Mucosa of descending colon (tissue), 1 donor: ENCODE measurements around a stretch of chr21.

GRCh38 chr21:45571026-45571914 lies 29.0 kb upstream of the SLC19A1 start:
- PRO-cap = no peak

DNA sequence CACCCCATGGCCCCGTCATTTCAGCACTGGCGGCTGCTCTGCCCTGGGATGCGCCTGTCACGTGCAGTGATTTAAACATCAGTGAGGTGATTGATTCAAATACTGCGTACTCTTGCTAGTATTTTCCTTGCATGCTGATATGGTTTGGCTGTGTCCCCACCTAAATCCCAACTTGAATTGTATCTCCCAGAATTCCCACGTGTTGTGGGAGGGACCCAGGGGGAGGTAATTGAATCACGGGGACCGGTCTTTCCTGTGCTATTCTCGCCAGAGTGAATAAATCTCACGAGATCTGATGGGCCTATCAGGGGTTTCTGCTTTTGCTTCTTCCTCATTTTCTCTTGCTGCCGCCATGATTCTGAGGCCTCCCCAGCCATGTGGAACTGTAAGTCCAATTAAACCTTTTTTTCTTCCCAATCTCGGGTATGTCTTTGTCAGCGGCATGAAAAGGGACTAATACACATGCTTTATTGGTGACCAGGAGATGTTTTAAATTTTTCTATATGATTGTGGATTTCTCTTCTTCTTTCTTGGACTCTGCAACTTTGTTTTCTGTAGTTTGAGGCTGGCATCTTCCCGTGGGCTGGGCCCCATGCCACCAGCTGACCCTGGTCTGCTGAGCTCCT lies 50.1 kb upstream of the PCBP3 start:
- PRO-cap = no peak

- PRO-cap = unidirectional peak, minus-strand start at chr21:45867867
These were observed 114.0 kb upstream of the COL6A1 start for GRCh38 chr21:45867623-45867968.

DNA sequence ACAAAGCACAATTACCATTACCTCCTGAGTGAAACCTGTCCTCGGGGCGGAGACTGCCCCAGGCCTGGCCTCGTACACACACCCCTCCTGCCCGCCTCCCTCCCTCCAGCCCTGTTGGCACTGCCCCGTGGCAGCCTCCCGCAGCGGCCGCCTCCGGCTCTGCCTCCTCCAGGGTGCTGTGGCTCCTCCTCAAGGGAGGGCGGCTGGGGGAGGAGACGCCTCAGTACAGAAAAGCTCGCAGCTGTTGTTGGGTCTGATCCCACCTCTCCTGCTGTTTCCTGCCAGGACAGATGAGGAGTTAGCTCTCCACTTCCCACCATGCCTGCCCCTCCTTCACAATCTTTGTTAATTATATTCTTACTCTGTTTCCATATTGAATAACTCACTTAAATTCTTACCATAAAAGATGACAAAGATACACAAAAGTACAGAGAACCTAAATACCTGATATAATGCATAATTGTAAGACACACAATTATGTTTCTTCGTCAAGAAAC lies 30.8 kb upstream of the COL6A1 start:
- PRO-cap = no peak

GRCh38 chr21:45957929-45958571 lies 23.5 kb upstream of the COL6A1 start:
- PRO-cap = no peak

- PRO-cap = bidirectional peak, plus-strand start at chr21:45973867, minus-strand start at chr21:45973723; bidirectional peak, plus-strand start at chr21:45974562, minus-strand start at chr21:45974297
These were observed 7.7 kb upstream of the COL6A1 start for GRCh38 chr21:45973542-45974680.

DNA sequence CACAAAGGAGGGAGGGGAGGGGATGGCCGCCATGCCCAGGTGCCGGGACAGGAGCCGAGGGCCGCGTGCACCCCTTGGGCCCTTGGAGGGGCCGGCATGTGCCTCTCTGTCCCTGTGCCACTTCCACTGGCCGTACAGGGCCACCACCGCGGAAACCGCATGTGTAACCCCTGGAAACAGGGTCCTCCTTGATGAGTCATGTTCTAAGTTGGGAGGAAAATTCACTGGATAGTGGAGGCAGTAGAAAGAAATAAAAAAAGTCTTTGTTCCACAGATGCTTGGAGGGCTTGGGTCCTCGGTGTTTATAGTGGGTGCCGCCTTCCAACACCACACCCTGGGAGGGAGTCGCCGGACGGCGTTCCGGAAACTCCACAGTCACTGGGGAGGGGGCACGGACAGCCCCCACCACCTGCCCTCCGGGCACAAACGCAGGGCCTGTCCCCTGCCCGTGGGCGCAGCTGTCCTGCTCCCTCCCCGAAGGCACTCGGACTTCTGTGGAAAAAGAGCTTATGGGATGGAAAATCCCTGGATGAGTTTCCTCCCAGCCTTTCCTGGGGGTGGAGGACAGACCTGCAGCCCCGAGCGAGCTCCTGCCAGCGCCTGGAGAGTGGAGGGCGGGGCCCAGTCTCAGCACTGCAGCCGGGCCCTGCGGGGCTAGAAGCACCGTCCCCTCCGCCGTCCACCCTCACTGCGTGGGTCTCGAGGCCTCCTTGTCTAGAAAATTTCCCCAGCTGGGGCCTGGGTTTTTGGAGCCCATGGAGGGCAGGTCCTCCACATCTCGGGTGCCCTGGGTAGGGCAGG lies 6.7 kb upstream of the COL6A1 start:
- PRO-cap = bidirectional peak, plus-strand start at position 330 of the sequence, minus-strand start at position 128 of the sequence; bidirectional peak, plus-strand start at position 624 of the sequence, minus-strand start at position 494 of the sequence

GRCh38 chr21:46054393-46055059 lies 43.4 kb upstream of the COL6A2 start:
- PRO-cap = no peak

DNA sequence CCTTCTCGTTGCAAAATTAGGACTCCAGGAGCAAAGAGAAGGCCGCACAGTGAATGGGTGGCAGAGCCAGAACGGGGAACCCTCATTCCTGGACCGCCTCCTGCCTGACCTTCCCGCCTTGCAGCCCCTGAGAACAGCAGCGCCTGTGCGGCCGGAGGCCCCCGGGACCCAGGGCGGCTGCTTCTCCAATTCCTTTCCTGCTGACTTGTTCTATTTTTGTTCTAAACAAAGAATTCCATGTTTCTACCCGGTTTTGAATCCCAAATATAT lies 32.0 kb upstream of the COL6A2 start:
- PRO-cap = no peak

DNA sequence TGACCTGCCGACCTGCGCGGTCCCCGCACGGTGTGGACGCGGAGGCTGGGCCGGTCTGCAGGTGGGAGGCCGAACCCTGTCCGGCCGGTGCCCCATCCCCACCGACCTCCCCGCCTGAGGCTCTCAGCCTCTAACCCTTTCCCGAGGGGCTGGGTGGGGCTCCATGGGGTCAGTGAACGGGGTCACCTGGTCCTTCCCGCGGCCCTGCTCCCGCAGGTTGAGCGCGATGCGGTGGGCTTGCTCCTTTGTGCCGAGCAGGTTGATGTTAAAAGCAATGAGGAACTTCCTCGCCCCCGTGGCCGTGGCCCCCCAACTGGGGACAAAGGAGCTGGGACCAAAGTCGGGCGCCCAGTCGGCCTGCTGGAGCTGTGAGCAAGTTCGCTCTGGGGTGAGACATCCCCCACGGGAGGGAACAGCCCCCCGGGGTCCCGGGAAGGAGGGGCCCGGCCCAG lies 4.0 kb downstream of the FTCD start:
- PRO-cap = no peak

DNA sequence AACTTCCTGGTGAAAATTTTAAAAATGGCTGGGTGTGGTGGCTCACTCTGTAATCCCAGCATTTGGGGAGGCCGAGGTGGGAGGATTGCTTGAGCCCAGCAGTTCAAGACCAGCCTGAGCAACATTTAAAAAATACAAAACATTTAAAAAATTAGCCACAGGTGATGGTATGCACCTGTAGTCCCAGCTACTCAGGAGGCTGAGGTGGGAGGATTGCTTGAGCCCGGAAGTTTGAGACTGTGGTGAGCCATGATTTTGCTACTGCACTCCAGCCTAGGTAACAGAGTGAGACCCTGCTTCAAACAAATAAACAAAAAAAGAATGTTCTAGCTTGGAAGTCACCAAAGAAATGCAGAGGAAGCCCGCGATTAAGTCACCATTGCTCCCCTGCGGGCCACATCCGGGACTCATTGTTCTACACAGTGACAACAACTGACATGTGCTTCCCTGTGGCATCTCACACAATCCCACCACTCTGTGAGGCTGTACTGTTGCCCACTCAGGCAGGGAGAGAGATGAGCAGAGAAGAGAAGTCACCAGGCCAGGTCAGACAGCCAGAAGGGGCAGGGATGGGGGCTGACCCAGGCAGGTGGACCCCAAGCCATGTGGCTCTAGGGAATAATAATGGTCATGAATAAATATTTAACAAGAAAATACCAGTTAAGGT lies 18.5 kb upstream of the SPATC1L start:
- PRO-cap = no peak

- PRO-cap = bidirectional peak, plus-strand start at chr21:46229247, minus-strand start at chr21:46229041
These were observed 654 bp upstream of the LSS start for GRCh38 chr21:46229101-46229755.

DNA sequence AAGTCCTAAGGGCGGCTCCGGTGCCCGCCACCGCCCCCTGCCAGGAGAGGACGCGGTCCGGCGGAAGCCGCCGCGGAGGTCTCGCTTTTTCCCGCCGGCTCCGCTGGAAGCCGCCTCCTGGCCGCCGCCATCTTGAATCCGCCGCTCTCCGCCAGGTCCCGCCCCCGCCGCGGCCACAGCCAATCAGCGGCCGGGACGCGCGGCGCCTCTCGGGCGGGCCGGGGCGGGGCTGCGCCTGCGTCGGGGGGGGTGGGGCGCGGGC lies 297 bp downstream of the PCNT start:
- PRO-cap = bidirectional peak, plus-strand start outside the sequence, minus-strand start at position 157 of the sequence

DNA sequence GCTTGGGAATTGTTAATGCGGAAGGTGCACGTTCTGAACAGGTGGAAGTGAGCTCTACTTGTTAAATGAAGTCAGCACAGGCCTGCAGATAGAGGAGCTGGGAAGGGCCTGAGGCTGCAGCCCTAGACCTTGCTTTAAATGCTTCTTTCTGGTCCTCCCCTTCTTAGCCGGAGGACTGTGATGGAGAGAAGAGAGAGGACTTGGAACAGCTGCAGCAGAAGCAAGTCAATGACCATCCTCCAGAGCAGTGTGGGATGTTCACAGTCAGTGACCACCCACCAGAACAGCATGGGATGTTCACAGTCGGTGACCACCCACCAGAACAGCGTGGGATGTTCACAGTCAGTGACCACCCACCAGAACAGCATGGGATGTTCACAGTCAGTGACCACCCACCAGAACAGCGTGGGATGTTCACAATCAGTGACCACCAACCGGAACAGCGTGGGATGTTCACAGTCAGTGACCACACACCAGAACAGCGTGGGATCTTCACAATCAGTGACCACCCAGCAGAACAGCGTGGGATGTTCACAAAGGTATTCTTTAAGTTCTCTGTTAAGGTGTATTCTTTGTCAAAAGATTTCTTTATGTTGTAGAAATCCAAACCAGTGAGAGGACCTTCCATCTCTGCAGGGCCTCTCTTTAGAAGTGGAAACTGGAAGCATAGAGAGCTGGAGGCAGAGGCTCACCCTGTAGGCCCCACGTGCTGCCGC lies 10.4 kb downstream of the PCNT start:
- PRO-cap = no peak

GRCh38 chr21:46425460-46426024 lies 33.1 kb upstream of the DIP2A start:
- PRO-cap = bidirectional peak, plus-strand start at chr21:46425940, minus-strand start at chr21:46425810

DNA sequence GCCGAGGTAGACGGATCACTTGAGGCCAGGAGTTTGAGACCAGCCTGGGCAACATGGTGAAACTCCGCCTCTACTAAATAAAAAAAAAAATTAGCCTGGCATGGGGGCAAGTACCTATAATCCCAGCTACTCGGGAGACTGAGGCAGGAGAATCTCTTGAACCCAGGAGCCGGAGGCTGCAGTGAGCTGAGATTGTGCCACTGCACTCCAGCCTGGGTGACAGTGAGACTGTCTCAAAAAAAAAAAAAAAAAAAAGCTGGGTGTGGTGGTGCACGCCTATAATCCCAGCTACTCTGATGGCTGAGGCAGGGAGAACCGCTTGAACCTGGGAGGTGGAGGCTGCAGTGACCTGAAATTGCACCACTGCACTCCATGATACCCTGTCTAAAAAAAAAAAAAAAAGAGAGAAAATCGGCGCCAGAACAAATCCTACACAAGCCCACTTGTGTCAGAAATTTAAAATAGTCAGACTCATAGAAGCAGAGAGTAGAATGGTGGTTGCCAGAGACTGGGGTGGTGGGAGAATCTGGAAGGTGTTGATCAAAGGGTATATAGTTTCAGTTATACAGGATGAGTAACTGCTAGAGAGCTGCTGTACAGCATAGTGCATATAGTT lies 9.4 kb downstream of the DIP2A start:
- PRO-cap = no peak

DNA sequence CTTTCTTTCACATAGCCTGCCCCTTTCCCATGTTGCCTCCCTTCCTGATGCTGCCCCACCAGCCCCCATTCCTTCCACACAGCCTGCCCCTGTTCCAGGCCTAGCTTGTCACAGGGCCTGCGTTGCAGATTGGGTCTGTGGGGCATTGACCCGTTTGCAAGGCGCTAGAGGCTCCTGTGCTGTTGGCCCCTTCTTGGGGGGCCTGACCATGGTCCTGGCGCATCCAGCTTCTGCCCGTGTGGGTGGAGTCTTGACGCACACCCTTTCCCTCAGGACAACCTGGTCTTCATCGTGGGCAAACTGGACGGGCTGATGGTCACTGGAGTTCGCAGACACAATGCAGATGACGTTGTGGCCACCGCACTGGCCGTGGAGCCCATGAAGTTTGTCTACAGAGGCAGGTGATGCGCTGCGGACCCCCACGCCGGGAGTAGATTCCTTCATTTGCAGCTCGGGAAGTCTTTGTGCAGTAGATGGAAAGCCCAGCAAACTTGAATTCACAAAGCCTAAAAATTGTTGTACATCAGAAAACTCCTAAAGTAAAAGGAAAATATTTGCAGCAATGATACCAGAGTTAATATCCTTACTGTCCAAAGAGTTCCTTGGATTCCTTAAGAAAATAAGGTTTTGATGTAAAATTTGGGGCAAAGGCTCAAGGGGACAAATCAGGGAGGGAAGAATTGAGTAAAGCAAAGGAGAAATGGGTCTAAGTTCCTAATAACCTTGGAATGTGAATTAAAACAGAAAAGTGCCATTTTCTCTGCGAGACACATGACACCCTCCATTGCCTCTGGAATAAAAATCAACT lies 58.0 kb downstream of the S100B start:
- PRO-cap = no peak

- PRO-cap = unidirectional peak, minus-strand start at chr21:46559570
These were observed 45.5 kb downstream of the S100B start for GRCh38 chr21:46559160-46560055.